Mesothelial cell of epicardium (in vitro differentiated cells): ENCODE measurements around the genes CTAGE6 and ZNF212.

- PRO-cap, result no peak
These were observed at the start of gene CTAGE6 for GRCh38 chr7:143757602-143757903. TSS of gene CTAGE6 (minus strand) at chr7:143757696.

DNA sequence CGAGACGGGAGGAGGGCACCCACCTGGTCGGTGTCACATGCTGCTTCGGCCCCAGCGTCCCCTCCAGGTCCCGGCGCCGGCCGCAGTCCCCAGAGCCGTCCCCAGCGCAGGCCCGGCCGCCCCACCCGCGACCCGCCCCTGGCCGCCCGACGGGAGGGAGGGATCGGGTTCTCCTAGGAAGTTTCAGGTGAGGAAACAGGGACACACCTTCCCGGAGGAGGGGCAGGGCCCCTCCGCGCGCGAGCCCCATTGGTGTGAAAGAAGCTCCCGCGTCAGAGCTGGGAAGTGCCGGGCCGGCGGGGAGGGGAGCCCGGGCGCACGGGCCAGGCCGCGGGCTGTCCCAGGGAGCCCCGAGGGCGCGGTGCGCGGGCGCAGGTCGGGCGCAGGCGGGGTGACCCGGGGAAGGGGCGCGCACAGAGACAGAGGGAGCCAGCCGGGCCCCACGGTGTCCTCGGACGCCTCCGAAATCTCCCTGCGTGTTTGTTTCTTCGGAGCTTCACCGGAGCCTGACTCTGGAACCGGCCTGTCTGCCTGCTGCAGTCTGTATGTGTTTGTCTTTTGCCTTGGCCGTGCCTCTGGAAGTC lies 18.0 kb upstream of the OR2A1 start:
- PRO-cap, result no peak

DNA sequence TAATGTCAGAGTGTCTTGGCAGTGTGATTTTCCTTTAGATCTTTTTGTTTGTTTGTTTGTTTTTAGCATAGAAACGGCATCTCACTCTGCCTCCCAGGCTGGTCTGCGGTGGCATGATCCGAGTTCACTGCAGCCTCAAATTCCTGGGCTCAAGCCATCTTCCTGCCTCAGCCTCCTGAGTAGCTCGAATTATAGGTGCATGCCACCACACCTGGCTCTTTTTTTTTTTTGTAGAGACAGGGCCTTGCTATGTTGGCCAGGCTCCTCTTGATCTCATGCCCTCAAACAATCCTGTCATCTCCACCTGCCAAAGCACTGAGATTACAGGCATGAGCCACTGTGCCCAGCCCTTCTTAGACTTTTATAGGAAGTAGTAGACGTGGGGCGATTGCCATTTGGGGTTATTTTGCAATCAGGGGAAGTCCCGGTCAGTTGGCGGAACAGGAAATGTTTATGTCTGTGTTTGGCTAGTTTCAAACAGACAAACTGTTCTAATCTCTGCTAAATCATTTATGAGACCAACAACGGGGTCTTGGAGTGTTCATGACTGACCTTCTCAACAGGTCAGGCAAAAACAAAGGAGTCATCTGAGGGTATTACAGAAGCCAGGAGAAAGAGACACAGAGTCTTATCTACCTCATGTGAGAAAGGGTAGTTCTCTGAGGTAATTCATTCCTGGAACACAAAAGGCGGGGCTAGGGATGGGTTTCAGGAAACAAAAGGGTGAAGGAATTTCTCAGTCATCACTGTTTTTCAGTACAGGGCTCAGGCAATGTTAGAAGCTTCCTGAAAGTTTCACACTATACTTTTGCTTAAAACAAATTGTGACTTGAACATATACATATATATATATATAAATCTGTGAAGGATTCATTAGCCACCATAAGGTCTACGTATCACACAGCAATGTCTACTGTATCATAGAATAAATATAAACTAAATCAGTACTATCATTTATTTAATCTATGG lies 6.5 kb upstream of the TPK1 start:
- PRO-cap, result no peak

DNA sequence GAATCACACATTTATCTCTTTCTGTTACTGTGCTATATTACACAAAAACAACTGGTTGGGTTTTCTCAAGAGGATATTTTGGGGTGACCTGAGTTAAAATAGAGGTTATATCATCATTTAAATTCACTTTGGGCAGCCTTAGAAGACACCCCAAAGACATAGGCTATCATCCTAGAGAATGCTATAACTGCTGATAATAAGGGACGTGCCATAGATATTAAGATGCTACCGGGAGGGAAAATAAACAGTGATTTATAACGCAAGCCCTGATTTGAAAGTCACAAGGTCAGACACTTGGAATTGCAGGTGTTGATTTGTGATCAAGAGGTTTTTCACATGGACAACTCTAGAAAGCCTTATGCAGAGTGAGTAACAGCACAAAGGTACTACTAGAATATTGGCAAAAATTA lies 465.7 kb downstream of the CNTNAP2 start:
- PRO-cap, result no peak

DNA sequence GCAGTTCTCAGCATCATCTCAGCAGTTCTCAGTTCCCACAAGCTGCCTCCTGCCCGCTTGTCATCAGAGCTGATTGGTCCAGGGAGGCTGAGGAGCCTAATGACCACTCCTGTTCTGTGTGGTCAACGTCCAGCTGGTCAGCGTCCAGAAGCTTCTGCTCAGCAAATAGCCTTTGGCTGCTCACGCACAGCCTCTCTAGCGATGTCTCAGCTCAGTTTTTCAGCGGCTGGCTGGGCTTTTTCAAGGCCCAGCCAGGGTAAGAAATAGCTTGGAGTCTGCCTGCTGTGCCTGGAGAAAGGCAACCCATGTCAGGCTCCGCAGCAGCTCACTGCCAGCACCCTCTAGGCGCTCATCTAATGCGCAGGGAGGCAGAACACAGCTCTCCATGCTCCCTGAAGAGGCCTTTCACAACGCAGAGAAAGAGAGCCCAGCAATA lies 50.2 kb upstream of the C7orf33 start:
- PRO-cap, result no peak

DNA sequence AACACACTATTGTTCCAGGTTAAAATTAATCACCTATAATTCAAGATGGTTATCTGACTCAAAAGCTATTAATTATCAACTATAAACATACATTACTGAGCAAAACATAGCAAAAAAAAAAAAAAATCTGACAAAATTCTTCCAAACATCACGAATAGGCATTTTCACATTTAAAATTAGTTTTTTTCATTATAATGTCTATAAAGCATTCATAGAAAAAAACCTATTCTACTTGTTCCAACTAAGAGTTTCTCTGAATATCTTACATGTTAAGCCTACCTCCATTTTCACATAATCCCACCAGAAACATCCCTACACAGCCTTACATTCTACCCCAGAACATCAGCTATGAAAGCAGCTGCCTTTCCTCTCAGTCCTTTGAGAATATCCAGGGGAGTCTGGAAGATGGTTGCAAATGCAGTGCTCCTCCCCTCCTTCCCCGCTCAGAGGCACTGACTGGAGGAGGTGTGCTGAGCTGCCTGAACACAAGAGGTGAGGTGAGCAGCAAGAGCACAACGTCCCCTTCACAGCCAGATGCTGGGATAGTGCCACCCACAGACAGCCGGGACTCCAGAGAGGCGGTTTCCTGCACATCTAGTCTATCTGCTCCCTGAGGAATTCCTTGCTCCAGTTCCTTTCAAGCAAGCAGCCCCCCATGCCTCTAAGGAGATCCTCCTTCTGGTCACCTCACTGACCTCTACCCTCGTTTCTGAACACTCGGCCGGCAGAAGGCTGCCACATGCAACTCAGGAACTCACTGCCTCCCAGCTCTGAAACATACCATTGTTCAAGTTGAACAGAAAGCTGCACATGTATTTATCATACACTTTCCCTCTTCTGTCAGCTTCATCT lies 74.3 kb downstream of the EZH2 start:
- PRO-cap, result no peak

DNA sequence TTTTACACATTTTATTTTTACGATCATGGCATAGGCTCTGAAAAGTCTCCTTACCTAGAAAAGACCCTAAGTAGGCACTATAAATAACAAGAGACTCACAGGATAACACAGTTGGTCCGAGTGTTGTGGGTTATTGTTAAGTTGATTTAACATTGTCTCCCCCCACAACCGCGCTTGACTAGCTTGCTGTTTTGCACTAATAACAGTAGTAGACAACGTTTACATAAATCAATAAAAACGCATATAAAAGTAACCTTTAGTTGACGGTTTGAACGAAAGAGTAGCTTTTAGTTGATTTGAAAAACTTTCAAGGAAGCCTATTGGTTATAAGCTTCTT lies 57.3 kb upstream of the EZH2 start:
- PRO-cap, result bidirectional peak, plus-strand start at position 110 of the sequence, minus-strand start outside the sequence

GRCh38 chr7:148987382-148987999 lies 40.8 kb downstream of the PDIA4 start:
- PRO-cap, result no peak

GRCh38 chr7:149181713-149182691 lies 13.3 kb upstream of the ZNF282 start:
- PRO-cap, result no peak

DNA sequence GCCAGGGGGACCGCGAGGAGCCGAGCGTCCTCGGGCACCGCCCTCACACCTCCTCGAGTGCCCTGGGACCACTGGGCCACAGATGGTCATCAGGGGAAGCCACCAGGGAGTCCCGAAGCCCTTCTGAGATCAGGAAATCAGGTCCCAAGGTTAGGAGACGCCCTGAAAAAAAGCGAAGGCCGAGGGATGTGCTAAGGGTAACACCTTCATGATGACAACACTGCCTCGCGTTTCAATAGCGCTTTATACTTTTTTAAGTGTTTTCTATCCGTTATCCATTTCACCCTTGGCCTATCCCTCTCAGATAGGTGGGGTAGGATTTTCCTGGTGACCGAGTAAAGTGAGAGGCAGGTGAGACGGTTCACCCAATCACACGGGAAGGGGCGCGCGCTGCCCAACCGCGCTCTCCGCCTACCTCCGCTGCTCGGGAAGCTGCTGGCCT lies 14.6 kb upstream of the ZNF212 start:
- PRO-cap, result no peak

GRCh38 chr7:149239301-149239941 lies at the start of gene ZNF212:
TSS of gene ZNF212 (plus strand) at chr7:149239651.
- PRO-cap, result no peak

DNA sequence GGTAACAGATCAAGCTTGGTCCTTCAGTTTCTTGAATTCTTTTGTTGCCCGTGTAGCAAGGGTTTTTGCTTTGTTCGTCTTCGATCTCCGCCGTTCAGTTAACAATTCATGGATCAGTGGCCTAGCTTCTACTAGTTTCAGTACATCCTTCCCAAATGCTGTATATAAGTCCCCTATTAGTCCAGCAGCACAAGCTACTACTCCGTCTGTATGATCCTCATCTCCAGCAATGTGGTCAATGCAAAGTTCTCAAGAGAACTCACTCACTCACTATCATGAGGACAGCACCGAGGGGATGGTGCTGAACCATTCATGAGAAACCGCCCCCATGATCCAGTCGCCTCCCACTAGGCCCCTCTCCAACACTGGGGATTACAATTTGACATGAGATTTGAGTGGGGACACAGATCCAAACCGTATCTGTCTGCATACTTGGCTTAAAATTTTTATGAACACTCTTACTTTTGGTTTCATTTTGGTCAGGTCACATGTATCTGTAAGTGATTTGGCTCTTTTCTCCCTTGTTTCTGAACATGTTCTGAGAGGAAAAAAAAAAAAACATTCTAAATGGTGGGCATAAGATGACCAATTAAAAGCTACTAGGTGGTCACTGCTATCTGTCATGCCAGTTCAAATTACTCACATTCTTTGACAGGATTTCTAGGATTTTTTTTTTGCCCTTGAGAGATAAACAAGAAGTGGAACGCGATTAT lies 60.0 kb downstream of the ZNF783 start:
- PRO-cap, result no peak

GRCh38 chr7:149609680-149610440 lies 104.9 kb upstream of the KRBA1 start:
- PRO-cap, result no peak

- PRO-cap, result no peak
These were observed 21.5 kb downstream of the KRBA1 start for GRCh38 chr7:149735860-149737139.

DNA sequence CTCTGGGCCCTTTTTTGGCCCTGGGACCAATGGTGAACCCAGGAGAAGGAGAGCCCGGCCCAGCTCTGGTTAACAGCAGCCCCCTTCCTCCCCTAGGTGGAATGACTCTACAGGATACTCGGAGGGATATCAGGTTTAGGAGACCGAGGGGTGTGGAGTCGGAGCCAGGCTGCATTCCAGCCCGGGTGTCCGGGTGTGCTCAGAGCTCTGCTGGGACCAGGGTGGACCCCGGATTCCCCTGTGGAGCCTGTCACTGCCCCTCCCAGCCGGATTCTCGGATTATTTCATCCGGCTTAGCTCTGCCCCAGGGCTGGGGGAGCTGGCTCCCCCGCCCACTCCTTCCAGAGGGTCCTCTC lies 1.4 kb upstream of the ZNF467 start:
- PRO-cap, result no peak

- PRO-cap, result no peak
These were observed 136.2 kb downstream of the ATP6V0E2 start for GRCh38 chr7:150010007-150010376.

DNA sequence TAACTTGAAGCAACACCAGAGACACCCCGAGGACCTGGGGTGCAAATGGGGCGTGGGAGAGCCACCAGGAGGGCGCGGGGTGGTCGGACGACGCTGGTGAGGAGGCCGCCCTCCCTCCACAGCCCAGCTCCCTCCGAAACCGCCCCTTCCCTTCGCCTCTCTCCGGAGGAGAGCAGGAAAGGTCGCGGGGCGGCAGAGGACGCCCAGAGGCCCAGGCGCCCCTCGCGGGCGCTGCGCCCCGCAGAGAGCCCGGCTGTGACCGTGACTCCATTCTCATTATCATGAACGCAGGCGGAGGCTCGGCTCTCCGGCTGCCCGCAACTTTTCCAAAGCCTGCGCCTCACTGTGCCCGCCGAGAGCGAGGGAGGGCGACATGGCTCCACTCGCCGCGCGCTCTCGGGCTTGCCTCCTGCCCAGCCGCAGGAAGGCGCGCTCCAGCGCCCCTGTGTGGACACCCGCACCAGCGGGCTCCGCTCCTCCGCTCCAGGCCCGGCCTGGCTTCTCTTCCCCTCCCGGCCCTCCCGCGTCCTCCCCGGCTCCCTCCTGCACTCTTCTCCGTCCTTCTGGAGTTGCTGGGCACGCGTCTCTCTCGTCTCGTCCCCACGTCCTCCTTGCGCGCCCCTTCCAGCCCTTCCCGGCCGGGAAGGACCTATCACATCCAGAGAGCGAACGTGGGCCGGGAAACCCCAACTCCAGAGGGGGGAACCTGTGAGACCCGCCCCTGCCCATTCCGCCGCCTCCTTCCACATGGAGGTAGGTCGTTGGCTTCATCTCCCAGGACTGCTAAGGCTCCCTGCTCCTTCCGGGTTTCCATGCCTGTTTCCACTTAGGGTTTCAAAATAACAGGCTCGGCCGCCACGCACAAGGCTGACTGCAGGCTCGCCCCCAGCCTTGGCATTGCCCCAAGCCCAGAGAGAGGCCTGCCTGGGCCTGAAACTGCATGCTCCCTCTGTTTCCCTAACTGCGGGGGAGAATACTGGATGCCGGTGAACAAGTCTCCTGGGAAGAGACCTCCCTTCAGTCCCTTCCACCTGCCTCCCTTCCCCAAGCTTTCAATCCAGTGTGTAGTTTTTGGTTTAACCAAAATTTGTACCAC lies 175.3 kb downstream of the ATP6V0E2 start:
- PRO-cap, result no peak

DNA sequence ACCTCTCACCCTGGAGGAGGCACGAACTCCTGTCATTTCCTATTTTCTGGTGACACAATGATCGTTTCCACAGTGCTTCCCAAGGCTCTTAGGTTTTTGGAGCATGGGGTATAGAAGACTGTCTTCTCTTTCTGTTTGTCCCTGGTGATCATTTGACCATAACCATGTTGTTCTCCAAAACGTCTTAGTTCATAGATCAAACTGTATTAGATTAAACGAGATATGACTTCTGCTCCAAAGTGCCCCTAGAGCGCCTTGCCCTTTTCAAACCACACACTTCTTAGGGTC lies 179.2 kb downstream of the ATP6V0E2 start:
- PRO-cap, result no peak

- PRO-cap, result no peak
These were observed 205.1 kb downstream of the ATP6V0E2 start for GRCh38 chr7:150078648-150079452.

- PRO-cap, result no peak
These were observed 103.3 kb upstream of the LRRC61 start for GRCh38 chr7:150219784-150220414.